SK-N-DZ (cell line): ENCODE measurements around a stretch of chr4.

RAMPAGE:
- cytosol, long total RNA: no peak
- nucleus, long total RNA: no peak
Observed at GRCh38 chr4:190111352-190111858, 62.2 kb upstream of the DUX4 start.